Foreskin fibroblast (primary cell): ENCODE measurements around a stretch of chr17.

GRCh38 chr17:3894504-3895479, 1.9 kb upstream of the CAMKK1 start:
- RRBS = 89% methylated on average over 2 of the region's 10 CpGs

DNA sequence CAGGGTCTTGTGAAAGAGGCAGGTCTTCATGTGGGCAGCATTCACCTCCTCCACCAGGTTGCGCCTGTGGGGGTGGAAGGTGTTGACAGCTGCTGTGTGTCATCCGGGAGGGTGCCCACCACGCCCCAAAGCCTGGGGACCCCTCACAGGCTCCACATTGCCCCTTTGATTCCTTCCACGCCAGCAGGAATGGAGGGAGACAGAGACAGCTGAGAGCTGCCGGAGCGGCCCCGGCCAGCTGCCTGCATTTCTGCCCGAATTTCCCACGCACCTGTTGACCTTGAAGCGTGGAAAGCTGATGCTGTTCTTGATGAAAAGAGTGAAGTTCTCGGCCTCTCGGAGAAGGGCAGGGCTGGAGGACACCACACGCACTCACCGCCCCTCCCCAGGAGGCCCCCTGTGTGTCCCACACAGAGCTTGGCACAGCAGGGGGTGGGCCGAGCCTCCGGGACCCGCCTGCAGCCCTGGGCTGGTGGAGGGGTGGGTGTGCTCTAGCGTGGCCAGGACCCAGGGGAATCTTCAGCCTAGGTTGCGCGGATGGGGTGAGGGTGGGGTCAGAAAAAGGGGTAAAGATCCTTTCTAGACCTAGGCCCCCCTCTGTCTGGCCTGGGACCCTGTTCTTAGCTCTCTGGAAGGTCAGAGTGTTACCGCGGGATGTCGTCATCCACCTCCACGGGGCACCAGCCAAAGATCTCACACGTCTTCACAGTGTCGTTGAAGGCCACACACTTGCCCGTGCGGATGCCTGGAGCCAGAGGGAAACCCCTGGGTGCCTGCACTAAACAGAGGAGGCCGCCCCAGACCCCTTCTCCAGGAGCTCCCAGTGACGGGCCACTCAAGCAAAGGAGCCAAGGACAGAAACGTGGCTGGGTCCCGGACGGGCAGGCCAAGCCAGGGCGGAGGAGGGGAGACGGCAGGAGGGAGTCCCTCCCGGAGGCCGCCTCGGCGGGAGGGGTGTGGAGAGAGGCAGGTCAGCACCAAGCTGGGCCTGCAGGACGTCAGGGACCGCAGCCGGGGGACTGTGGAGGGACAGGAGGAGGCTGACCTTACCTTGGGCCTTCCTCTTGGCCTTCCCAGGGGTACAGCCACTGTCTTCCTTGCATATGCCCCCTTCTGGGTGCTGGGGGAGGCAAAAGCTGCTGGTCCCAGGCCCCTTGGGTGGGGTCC, 10.8 kb upstream of the CAMKK1 start:
- RRBS = 66% methylated on average over 11 of the region's 42 CpGs

DNA sequence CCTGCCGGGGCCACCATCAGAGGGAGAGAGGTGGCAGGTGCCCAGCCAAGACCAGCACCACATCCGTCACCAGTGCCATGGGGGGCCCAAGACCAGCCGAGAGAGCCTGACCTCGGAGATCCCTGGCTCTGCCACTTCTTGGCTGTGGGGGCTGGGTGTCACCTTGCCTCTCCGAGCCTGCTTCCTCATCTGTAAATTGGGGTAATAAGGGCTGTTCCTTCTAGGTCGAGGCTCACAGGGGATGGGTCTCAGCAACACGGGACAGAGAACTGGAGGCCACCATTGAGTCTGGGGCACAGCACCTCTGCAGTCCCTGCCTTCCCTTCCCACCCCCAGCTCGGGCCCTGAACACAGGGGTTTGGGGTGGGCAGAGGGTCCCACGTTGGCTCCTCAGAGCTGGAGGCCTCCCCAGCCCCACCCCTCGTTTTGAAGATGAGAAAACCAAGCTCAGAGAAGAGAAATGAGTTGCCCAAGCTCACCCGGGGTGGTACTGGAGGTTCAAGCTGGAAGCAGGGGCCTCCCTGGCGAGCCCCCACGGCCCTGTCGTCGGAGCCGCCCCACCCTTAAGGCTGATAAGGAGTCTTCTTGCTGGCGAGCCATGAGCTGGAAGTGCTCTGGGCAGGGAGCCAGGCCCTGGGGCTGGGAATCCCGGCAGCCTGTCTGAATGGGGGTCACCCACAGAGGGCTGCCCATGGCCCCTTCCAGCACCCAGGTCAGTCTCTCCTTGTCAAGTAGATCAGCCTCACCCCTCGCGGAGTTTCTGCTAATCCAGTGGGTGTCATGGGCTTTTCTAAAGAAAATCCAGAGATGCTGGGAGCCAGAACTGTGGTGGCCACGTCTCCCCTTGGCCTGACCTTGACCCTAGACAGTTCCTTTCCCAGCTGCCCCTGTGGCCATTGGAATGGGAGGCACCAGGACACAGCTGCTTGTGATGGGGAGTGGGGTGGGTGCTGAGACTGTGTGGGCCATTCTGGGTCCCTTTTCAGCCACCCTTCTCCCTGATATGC, 1.0 kb upstream of the P2RX1 start:
- RRBS = 94% methylated on average over 1 of the region's 21 CpGs

DNA sequence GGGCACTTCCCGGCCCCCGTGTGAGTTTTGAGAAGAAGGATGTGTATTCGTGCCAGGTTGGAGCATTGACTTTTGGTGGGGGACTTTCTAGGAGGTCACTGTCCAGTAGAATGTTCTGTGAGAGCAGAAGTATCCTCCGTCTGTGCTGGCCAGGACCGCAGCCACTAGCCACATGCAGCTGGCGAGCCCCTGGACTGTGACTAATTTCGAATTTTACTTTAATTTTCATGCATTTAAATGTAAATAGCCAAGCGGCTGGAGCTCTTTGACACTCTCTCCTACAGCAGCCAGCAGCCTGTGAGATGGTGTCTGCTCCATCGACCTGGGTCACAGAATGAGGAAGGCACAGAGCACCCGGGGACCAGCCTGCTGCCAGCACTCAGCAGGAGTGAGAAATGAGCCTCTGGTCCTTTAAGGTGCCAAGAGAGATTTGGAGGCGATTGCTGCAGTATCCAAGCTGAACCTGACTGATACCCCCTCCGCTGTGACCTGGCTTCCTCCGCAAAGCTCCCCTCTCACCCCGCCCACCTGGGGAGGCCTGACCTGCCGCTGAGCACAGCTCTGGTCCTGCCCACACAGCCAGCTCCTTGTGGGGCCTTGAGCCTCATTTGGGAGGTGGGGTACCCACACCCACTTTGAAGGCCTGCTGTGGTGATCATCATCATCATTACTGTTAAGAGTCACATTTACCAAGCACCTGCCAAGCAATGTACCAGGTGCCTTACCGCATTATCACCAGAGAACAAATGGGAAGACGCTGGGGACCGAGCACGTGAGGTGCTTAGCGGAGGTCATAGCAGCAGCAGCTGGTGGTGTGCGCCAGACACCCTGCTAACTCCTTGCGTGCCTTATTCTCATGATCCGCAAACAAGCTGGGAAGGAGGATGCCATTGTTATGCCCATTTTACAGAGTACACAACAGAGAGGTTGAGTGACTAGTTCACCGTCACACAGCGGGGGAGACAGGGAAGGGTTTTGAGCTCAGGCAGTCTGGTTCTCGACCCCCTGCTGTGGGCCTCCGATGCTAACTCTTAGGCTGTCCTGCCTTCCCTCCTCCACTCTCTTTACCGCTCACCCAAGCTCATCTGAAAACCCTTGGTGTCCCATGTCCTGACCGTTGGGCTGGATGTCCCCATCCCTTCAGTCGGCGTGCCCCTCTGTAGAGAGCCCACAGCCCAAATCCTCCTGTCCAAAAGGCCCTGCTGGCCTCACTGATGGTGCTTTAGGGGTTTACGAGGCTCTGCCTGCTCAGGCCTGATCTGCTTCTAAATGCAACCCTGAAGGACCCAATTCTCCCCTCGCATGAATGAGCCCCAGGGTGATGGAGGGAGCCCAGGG, 7.4 kb downstream of the ATP2A3 start:
- RRBS = no CpG with 5 or more reads among the region's 33 CpGs

DNA sequence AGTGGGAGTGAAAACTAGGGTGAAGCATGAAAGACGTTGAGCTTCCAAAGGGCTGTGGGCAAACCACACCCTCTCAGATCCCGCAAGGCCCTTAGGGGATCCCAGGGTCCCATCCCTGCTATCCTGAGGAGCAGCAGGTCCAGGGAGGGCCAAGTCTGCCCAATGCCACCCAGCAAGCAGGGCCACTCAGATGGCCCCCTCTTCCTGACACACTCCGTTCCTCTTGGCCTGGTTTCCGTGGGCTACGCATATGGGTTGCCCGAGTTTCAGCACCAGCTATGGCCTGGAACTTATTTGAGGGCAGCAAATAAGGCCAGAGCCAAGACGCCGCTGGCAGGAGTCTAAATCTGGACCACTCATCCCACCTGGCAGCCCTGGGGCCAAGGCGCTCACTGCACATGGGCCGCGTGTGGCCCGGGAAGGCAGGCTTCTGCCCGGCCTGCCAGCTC, 4.2 kb downstream of the ATP2A3 start:
- RRBS = no CpG with 5 or more reads among the region's 13 CpGs

DNA sequence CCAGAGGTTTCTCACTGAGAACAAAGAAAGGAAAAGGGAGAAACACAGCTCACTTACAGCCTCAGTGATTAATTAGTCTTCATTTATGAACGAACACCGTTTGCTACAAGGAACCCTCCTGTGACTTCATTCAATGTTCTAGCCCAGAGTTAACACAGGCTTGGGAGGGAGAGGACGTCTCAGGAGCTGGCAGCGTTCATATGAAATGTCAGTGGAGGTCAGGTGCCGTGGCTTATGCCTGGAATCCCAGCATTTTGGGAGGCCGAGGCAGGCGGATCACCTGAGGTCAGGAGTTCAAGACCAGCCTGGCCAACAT, 16.5 kb upstream of the ATP2A3 start:
- RRBS = no CpG with 5 or more reads among the region's 7 CpGs

- RRBS = no CpG with 5 or more reads among the region's 13 CpGs
These were observed 42.3 kb upstream of the ATP2A3 start for GRCh38 chr17:4006397-4007141.

- RRBS = no CpG with 5 or more reads among the region's 9 CpGs
These were observed 67.8 kb upstream of the ATP2A3 start for GRCh38 chr17:4031918-4032629.

DNA sequence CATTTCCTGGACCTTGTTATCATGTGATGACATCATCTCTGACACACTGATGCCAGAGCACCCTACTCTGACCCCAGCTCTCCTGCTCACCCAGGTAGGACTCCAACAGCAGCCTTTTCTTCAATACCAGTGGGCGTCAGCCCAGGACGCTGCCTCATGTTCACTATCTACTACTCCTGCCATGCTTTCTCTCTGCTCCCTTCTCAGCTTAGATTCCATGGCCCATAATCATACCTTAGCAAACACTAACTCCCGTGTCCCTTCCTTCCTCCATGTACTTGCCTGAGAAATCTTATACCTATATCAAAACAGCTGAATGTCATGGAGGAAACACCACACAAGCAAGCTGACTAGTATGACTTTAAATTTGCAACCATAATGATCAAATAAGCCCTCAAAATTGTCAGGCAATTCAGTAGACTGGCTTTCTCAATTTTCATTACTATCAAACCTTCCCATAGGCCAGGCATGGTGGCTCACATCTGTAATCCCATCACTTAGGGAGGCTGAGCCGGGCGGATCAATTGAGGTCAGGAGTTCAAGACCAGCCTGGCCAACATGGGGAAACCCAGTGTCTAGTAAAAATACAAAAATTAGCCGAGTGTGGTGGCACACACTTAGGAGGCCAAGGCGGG, 82.9 kb downstream of the ZZEF1 start:
- RRBS = no CpG with 5 or more reads among the region's 7 CpGs

GRCh38 chr17:4060921-4061768, 81.7 kb downstream of the ZZEF1 start:
- RRBS = no CpG with 5 or more reads among the region's 9 CpGs

- RRBS = no CpG with 5 or more reads among the region's 7 CpGs
These were observed 37.3 kb downstream of the ZZEF1 start for GRCh38 chr17:4105533-4106006.

- RRBS = no CpG with 5 or more reads among the region's 9 CpGs
These were observed 2.6 kb downstream of the ZZEF1 start for GRCh38 chr17:4140038-4140914.

- RRBS = no CpG with 5 or more reads among the region's 11 CpGs
These were observed 43.5 kb downstream of the CYB5D2 start for GRCh38 chr17:4186429-4187039.

- RRBS = no CpG with 5 or more reads among the region's 3 CpGs
These were observed 31.9 kb downstream of the UBE2G1 start for GRCh38 chr17:4334695-4334943.

- RRBS = no CpG with 5 or more reads among the region's 17 CpGs
These were observed 24.6 kb upstream of the SPNS2 start for GRCh38 chr17:4474028-4474603.

DNA sequence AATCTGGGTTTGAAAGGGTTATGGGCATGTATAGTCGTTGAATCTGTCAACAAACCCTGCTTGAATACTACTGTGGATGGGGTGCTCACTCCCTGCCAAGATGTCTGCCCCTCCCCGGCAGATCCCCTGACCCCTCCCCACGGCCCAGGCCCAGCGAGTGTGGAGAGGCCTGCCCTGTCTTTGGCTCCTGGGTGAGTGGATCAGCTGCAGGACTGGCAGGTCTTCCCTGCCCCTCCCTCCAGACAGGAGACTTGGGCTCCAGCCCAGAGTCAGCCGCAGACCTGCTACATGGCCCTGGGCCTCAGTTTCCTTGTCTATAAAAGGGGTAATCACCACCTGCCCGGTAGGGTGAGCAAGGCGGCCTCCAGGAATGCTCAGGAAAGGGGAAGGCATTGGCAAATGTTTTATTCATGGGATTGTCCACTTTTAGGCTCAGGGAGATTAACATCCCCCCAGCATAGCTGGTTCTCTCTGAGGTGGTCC, 18.6 kb upstream of the SPNS2 start:
- RRBS = no CpG with 5 or more reads among the region's 7 CpGs

- RRBS = no CpG with 5 or more reads among the region's 11 CpGs
These were observed 17.3 kb upstream of the SPNS2 start for GRCh38 chr17:4481295-4481873.

DNA sequence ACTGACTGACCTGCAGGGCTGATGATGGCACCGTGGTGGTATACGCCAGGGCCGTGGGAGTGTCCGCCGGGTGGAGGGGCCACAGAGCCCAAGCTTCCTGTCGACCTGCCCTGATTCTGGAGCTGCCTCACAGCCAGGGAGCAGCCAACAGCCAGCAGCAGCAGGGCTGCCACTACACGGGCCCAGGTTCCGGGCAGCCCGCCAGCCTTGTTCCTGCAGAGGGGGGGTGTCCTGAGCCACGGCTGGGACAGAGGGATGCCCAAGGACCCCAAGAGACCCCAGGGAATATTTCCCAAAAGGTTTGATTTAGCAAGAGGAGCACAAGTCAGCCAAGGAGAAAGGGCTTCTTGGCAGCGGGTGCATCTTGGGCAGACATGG, 840 bp downstream of the GGT6 start:
- RRBS = 68% methylated on average over 4 of the region's 11 CpGs

- RRBS = no CpG with 5 or more reads among the region's 14 CpGs
These were observed 4.1 kb downstream of the SMTNL2 start for GRCh38 chr17:4588380-4588943.

DNA sequence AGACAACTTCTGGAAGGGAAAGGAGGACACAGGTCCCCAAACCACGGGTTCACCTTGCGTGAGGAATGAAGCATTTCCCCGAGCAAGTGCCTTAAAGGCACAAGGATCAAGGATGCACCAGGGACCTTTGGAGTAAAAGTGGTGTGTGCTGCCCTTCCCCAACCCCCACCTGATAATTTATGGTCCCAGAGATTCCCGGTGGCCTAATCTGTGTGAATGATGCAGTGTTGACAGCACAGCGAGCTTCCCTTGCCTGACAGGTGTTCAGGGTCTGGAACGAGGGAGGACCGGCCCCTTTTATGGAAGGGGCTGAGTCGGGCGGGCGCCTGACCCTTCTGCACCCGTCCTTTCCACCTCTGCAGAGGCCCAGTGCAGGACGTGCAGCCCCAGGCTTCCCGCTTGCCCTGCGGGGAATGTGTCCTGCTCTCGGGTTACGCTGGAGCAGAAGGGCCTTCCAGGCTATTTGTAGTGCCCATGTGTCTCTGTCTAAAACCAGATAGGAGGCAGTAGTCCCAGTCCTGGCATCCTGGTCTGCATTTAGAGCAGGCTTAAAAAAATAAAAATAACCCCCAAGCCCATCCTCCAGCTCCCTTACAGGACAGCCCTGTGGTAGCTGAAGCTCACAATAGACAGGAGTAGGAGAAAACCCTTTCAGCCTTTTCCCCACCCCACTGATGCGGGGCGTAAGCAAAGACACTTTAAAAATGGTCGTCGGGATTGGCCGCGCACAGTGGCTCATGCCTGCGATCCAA, 16.3 kb downstream of the SMTNL2 start:
- RRBS = 33% methylated on average over 3 of the region's 23 CpGs